ENCODE measurements around a stretch of chr15.

GRCh38 chr15:90660975-90661275, 56.2 kb upstream of the BLM start:
- PRO-cap, 10 experiments, result peak in 1 of 10 experiments; most common minus-strand start chr15:90661118 (in 1)

DNA sequence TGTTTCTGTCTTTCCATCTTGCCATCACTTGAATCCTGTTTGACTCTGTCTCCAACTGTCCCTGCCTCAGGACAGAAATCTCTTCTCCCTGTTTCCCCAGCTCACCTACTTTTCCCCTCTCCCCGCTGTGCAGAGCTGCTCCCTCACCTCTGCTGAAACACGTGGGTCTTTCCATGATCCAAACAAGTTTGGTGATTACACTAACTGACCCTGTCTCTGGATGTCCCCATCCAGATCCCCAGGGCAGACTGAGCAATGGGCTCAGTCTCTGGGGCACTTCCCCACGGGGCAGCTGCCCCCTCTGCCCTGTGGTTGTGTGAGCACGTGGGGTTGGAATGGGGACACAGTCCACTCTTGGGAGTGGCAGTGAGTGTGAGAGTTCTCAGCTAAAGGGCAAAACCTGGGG, 50.2 kb upstream of the BLM start:
- PRO-cap, 10 experiments, result no peak in any of the 10 experiments

GRCh38 chr15:90667359-90668055, 49.6 kb upstream of the BLM start:
- PRO-cap, 10 experiments, result no peak in any of the 10 experiments

GRCh38 chr15:90717672-90717930, 455 bp downstream of the BLM start:
- PRO-cap, 10 experiments, result no peak in any of the 10 experiments

- PRO-cap, 10 experiments, result no peak in any of the 10 experiments
Observed at GRCh38 chr15:90823713-90823912, 44.8 kb upstream of the FURIN start.

- PRO-cap, 10 experiments, result no peak in any of the 10 experiments
Observed at GRCh38 chr15:90860686-90860943, 7.8 kb upstream of the FURIN start.

GRCh38 chr15:90878509-90879365, 5.6 kb upstream of the FES start:
- PRO-cap, 10 experiments, result no peak in any of the 10 experiments

GRCh38 chr15:90892799-90893591, 8.7 kb downstream of the FES start:
- PRO-cap, 10 experiments, result no peak in any of the 10 experiments

GRCh38 chr15:90952744-90954102, 1.5 kb upstream of the RCCD1 start:
- PRO-cap, 10 experiments, result no peak in any of the 10 experiments

GRCh38 chr15:91693801-91694915, 159.3 kb upstream of the SLCO3A1 start:
- PRO-cap, 10 experiments, result no peak in any of the 10 experiments

DNA sequence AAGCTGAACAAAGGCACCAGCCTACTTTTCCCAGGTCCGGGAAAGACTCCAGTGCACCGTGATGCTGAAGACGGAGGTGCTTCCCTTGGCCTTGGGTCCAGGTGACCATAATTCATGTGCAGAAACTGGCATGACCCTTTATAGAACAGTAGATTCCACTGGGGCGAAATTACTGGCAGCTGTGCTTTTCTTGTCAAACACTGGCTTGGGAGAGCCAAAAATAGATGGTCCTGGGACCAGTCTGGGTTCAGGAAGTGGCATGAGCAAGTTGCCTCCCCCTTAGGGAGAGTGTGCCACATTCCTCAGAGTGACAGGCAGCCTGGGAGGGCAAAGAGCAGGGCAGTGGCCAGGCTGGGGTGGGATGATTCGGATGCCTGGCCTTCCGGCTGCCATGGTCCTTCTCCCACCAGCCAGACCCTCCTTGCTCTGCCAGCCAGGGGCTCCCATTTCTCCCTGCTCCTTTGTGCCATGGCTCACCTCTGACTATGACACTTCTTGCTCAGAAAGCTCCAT, 127.4 kb downstream of the SLCO3A1 start:
- PRO-cap, 10 experiments, result no peak in any of the 10 experiments

GRCh38 chr15:92069594-92070345, 216.3 kb downstream of the SLCO3A1 start:
- PRO-cap, 10 experiments, result peak in 1 of 10 experiments; most common minus-strand start chr15:92069726 (in 1)

DNA sequence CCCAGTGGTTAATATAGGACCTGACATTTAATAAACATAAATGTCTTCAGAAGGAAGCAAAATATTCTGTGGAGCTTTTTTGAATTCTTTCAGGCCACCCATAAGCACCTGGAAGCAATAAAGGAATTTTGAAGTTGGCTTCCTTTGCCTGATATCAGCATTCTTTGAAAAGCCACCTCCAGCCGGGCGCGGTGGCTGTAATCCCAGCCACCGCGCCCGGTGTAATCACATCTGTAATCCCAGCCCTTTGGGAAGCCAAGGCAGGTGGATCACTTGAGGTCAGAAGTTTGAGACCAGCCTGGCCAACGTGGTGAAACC, 251.2 kb downstream of the SLCO3A1 start:
- PRO-cap, 10 experiments, result peak in 1 of 10 experiments; most common minus-strand start position 81 of the sequence (in 1)

- PRO-cap, 10 experiments, result peak in 3 of 10 experiments; most common plus-strand start chr15:92158767 (in 2); most common minus-strand start chr15:92158623 (in 1)
Observed at GRCh38 chr15:92158522-92158838, 235.2 kb upstream of the ST8SIA2 start.

- PRO-cap, 10 experiments, result no peak in any of the 10 experiments
Observed at GRCh38 chr15:92521680-92522023, 128.0 kb downstream of the ST8SIA2 start.

DNA sequence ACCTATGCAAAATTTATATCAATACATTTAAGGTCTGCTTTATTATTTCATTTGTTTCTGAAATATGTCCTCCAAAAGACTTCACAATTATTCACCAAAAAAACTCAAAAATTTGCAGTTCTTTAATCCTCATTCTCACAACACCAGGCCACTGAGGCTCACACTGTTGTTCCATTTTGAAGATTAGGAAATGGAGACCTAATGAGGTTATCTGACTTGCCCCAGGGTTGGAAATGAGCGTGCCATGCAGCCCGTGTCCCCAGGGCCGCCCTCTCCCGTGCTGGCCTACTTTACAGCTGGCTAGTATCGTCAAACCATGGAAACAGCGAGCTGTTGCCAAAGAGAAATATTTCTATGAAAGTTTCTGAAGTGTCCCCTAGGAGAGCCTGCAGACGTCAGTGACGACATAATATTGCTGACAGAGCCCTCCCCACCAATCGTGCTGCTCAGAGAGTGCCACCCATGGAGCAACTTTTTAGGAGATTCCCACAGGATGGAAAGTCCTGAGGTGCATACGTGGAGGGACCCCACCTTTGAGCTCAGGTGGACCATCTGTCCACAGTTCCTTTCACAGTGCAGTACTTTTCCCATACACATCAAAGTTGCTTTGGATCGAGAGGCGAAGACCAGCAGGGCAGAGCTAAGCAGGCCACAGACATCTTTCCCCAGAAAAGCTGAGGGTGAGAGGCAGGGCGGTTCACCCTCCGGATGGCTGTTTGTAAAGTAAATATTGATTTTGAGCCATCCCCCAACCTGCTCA, 11.2 kb upstream of the FAM174B start:
- PRO-cap, 10 experiments, result peak in 2 of 10 experiments; most common minus-strand start position 676 of the sequence (in 1)

GRCh38 chr15:92811525-92811861, 88.6 kb upstream of the CHD2 start:
- PRO-cap, 10 experiments, result peak in 2 of 10 experiments; most common plus-strand start chr15:92811692 (in 1); most common minus-strand start chr15:92811635 (in 2)

GRCh38 chr15:92884777-92885699, 15.1 kb upstream of the CHD2 start:
- PRO-cap, 10 experiments, result peak in 2 of 10 experiments; most common minus-strand start chr15:92885402 (in 1)

GRCh38 chr15:92949505-92950295, 49.6 kb downstream of the CHD2 start:
- PRO-cap, 10 experiments, result no peak in any of the 10 experiments

- PRO-cap, 10 experiments, result no peak in any of the 10 experiments
Observed at GRCh38 chr15:92966799-92967503, 66.8 kb downstream of the CHD2 start.

Data from Metastatic Breast Carcinoma in the Brain (tissue), 10 donors.